Testis (tissue), 5 donors: ENCODE measurements around the genes HNRNPF and TMEM72.

GRCh38 chr10:43394823-43395585 is 14.0 kb downstream of the HNRNPF start:
- PRO-cap, 3 experiments, result no peak in any of the 3 experiments
- RAMPAGE, long total RNA, 2 experiments, result no peak in any of the 2 experiments
- RRBS, result no CpG with 5 or more reads among the region's 8 CpGs

DNA sequence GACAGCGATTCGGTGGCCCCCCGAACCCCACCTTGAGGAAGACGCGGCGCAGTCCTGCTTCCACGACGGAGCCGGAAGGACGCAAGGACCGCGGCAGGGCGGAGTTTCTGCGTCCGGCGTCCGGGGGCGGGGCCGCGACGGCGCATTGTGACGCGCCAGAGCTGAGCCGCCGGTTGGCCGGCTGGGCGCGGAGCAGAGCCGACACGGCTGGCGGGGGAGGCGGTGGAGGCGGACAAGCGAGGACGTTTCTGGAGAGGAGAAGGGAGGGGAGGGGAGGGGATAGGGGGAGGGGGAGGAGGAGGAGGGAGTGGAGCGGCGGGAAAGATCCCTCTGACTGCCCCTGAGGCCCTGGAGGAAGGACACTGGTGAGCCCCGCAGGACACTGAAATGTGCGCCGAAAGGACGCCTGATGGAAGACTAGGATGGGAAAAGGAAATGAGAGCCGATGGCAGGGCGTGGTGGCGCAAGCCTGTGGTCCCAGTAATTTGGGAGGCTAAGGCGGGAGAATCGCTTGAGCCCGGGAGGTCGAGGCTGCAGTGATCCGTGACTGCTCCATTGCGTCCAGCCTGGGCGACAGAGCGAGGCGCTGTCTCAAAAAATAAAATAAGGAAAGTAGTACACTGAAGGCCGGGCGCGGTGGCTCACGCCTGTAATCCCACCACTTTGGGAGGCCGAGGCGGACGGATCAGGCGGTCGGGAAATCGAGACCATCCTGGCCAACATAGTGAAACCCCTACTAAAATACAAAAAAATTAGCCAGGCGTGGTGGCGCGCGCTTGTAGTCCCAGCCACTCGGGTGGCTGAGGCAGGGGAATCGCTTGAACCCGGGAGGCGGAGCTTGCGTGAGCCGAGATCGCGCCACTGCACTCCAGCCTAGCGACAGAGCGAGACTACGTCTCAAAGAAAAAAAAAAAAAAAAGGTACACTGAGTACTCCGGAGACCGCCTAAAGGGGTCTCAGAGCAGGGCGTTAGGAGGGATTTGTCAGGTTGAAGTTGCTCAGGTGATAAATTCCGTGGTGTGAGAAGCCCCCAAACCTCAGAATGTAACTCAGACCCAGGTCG is at the start of gene HNRNPF:
Gene HNRNPF, minus strand, starts transcription at position 87 of the 1,063 bp plus-strand sequence.
- PRO-cap, 3 experiments, result peak in 3 of 3 experiments; most common plus-strand start position 164 of the sequence (in 2); most common minus-strand start position 73 of the sequence (in 3)
- RAMPAGE, long total RNA, 2 experiments, result start-site peak on the plus strand in 1 of 2 experiments, centred at position 49 of the sequence, 7 reads per replicate; start-site peak on the minus strand in 2 of 2 experiments, centred at positions 66 to 142 of the sequence, 23 to 1,535 reads per replicate
- RRBS, result 2% methylated on average over 27 of the region's 84 CpGs

GRCh38 chr10:43456256-43456526 is 19.3 kb downstream of the ZNF487 start:
- PRO-cap, 3 experiments, result no peak in any of the 3 experiments
- RAMPAGE, long total RNA, 2 experiments, result no peak in any of the 2 experiments
- RRBS, result no CpG with 5 or more reads among the region's 6 CpGs

DNA sequence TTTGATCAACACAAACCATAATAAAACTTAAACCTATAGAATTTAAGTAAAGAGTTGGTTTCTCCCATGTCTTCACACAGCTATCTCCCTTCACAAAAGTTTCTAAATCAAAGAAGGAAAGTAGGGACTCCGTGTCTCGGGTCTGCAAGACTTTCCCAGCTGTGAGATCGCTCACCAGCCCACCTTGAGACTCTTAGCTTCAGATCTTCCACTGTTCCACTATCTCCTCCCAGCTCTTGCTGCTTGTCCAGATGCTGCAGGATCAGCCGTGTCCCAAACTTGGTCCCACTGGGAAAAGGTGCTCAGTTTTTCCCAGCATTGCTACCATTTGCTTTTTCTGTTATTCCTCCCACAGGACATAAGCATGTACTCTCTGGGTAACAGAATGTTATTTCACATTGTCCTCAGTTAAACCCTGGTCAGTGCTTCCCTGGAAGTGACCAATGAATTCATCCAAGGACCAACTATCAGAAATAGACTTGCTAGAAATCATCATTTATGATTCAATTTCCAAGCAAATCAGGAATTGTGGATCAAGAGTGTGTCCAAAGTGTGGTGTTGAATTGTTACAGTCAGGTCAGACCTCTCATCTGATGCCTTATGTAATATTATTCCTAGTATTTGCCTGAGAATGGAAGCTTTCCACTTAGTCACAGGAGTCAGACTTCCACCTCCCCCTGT is 179.1 kb upstream of the ZNF32 start:
- PRO-cap, 3 experiments, result no peak in any of the 3 experiments
- RAMPAGE, long total RNA, 2 experiments, result no peak in any of the 2 experiments
- RRBS, result no CpG with 5 or more reads among the region's 4 CpGs

GRCh38 chr10:43859114-43859572 is 210.5 kb upstream of the ZNF32 start:
- PRO-cap, 3 experiments, result no peak in any of the 3 experiments
- RAMPAGE, long total RNA, 2 experiments, result no peak in any of the 2 experiments
- RRBS, result no CpG with 5 or more reads among the region's 7 CpGs

DNA sequence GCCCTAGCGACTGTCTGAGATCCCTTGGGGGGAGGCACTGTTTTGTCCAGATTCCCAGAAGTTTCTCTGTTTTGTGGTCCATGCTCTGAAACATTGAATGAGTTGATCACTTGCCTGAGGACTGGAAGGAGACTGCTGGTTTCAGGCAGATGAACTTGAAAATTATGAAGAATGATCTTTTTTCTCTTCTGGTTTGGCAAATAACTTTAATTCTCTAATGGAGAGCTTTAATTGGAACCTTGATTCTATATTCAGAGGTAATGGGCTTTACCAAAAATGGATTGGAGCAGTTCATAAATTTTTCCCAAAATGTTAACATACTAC is 312.4 kb upstream of the ZNF32 start:
- PRO-cap, 3 experiments, result no peak in any of the 3 experiments
- RAMPAGE, long total RNA, 2 experiments, result no peak in any of the 2 experiments
- RRBS, result no CpG with 5 or more reads among the region's 1 CpG

- PRO-cap, 3 experiments, result no peak in any of the 3 experiments
- RAMPAGE, long total RNA, 2 experiments, result no peak in any of the 2 experiments
- RRBS, result no CpG with 5 or more reads among the region's 6 CpGs
Measured at GRCh38 chr10:44008318-44008538, 359.5 kb upstream of the ZNF32 start.

DNA sequence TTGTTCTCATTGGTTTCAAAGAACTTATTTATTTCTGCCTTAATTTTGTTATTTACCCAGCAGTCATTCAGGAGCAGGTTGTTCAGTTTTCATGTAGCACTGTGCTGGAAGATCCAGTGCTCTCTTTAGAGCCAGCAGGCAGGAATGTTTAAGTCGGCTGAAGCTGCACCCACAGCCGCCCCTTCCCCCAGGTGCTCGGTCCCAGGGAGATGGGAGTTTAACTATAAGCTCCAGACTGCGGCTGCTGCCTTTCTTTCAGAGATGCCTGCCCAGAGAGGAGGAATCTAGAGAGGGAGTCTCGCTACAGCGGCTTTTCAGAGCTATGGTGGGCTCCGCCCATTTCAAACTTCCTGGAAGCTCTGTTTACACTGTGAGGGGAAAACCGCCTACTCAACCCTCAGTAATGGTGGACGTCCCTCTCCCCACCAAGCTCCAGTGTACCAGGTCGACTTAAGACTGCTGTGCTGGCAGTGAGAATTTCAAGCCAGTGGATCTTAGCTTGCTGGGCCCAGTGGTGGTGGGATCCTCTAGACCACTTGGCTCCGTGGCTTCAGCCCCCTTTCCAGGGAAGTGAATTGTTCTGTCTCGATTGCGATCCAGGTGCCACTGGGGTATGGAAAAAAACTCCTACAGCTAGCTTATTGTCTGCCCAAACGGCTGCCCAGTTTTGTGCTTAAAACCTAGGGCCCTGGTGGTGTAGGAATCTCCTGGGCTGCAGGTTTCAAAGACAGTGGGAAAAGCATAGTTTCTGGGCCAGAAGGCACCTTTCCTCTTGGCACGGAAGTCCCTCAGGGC is 135.4 kb downstream of the CXCL12 start:
- PRO-cap, 3 experiments, result no peak in any of the 3 experiments
- RAMPAGE, long total RNA, 2 experiments, result start-site peak on the minus strand in 1 of 2 experiments, centred at position 301 of the sequence, 5 reads per replicate
- RRBS, result no CpG with 5 or more reads among the region's 15 CpGs

DNA sequence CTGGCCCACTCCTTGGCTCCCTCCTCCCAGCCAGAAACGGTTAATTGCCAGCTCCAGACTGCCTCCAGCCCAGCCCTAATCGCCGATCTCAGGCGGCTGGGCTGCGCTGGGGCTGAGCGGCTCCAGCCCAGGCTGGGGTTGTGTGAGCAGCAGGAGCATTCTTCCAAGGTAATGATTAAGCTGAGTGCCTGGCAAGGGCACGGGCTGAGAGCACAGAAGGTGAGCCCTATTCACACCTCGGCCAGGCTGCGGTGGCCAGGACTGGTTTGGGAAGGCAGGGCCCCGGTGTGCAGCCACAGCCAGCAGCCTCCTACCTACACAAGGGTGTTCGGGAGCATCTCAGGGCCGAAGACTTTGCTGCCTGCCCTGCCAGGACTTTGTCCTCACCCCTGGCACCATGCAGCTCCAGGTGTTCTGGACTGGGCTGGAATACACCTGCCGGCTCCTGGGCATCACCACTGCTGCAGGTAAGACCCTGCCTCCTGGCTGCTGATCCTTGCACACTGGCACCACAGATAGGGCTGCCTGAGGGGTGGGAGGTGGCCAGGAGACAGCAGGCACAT is at the start of gene TMEM72:
Gene TMEM72, plus strand, starts transcription at position 222 of the 563 bp plus-strand sequence.
- PRO-cap, 3 experiments, result no peak in any of the 3 experiments
- RAMPAGE, long total RNA, 2 experiments, result no peak in any of the 2 experiments
- RRBS, result no CpG with 5 or more reads among the region's 13 CpGs

DNA sequence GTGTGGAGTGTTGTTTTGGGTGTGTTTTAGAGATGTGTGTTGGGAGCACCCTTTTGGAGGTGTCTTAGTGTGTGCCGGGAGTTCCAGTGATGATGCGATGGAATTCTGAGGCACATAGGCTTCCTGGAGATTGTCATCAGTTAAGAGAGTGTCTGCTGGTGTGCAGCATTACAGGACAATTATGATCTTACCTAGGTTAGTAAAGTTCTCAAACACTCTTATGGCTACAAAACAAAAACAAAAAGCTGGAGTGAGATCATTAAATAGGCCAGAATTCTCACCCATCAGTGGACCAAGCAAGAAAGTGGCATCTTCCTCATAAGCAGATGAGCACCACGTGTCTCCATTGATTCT is 22.6 kb upstream of the RASSF4 start:
- PRO-cap, 3 experiments, result no peak in any of the 3 experiments
- RAMPAGE, long total RNA, 2 experiments, result start-site peak on the plus strand in 1 of 2 experiments, centred at position 263 of the sequence, 7 reads per replicate
- RRBS, result no CpG with 5 or more reads among the region's 3 CpGs

GRCh38 chr10:44940134-44940494 is 19.5 kb upstream of the RASSF4 start:
- PRO-cap, 3 experiments, result no peak in any of the 3 experiments
- RAMPAGE, long total RNA, 2 experiments, result no peak in any of the 2 experiments
- RRBS, result no CpG with 5 or more reads among the region's 2 CpGs

- PRO-cap, 3 experiments, result no peak in any of the 3 experiments
- RAMPAGE, long total RNA, 2 experiments, result no peak in any of the 2 experiments
- RRBS, result no CpG with 5 or more reads among the region's 3 CpGs
Measured at GRCh38 chr10:44968123-44968480, 8.5 kb downstream of the RASSF4 start.

GRCh38 chr10:44974574-44975233 is 3.9 kb downstream of the DEPP1 start:
- PRO-cap, 3 experiments, result peak in 3 of 3 experiments; most common plus-strand start chr10:44975148 (in 1); most common minus-strand start chr10:44975060 (in 3)
- RAMPAGE, long total RNA, 2 experiments, result no peak in any of the 2 experiments
- RRBS, result 2% methylated on average over 24 of the region's 42 CpGs

DNA sequence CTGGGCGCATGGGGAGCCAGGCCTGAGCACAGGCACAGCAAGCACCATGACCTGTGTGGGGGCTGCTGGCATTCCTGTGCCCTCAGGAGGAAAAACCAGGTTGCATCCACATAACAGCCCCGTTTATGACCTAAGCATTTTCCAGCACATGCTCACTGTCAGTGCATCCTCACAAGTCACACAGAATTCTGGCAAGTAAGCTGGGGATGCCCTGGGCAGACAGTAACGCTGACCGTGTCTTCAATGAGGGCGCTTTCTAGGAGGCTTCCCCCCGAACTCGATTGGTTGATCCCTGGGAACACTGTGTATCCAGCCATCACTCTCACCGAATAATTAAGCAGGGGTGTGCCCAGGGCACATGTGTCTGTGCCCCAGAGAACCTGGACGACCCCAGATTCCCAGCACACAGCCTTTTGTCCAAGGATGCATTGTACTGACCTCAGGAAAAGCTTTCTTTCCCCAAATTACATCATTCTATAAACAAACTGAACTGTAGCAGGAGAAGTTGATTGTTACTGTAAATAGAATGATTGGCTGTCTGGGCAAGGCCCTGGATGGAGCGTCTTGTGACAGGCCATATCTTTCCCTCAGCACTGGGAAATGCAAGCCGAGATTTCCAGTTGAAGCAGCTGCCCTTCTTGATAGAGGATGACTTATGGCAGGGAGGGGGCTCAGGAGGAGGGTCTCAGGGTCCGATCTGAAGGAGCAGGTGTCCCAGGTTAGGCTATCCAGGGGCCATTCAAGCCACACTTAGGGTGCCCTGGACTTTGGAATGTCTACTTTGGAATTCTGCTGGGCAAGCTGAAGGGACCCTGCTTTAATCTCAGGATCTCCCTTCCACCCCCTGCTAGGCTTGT is 6.6 kb upstream of the DEPP1 start:
- PRO-cap, 3 experiments, result no peak in any of the 3 experiments
- RAMPAGE, long total RNA, 2 experiments, result no peak in any of the 2 experiments
- RRBS, result no CpG with 5 or more reads among the region's 12 CpGs

DNA sequence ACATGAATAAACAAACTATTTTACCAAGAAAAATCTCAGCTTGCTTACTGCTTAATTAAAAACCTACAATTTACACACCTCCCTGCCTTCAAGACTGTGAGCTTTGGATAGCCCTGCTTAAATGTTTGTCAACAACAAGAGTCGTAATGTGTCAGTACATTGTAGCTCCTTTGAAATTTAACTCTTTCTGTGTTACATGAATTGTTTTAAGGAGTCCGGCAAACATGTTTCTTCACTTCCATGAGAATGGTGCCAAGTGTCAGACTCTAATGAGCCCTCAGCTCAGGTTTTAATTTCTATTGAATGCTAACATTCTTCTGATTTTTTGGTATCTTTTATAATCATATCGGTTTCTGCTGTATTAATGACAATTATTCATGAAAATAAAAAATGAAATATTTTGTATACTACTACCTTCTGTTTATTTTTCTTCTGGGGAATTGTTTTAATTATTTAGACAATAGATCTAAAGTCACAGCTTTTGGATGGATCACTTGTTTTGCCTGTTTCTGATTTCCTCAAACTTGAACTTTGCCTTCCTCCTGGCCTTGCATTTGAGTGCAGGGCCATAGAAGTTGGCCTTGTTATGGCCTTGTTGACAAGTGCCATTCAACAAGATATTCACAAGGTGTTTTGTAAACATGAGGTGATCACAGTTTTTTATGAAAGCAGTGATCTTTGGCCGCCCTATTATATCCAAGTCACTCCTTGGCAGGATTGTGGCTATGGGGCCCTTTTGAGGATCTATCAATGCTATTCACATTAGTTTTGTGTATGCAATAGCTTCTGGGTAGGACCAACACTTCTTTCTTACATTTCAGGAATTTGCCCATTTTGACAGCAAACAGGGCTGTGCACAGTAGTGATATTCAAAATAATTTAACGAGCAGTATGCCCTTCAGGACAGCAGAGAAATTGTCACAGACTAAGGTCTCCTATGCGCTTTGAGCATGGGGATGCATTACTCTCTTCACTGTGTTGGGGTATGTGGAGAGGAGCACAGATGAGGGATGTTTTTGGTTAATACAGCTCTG is 4.5 kb downstream of the ZNF22 start:
- PRO-cap, 3 experiments, result no peak in any of the 3 experiments
- RAMPAGE, long total RNA, 2 experiments, result no peak in any of the 2 experiments
- RRBS, result no CpG with 5 or more reads among the region's 6 CpGs

GRCh38 chr10:45420319-45421027 is 46.5 kb downstream of the ALOX5 start:
- PRO-cap, 3 experiments, result peak in 2 of 3 experiments; most common minus-strand start chr10:45420665 (in 2)
- RAMPAGE, long total RNA, 2 experiments, result no peak in any of the 2 experiments
- RRBS, result no CpG with 5 or more reads among the region's 14 CpGs

GRCh38 chr10:45426022-45426593 is 52.1 kb downstream of the ALOX5 start:
- PRO-cap, 3 experiments, result no peak in any of the 3 experiments
- RAMPAGE, long total RNA, 2 experiments, result no peak in any of the 2 experiments
- RRBS, result no CpG with 5 or more reads among the region's 6 CpGs

GRCh38 chr10:45460445-45460831 is 74.7 kb downstream of the MARCHF8 start:
- PRO-cap, 3 experiments, result no peak in any of the 3 experiments
- RAMPAGE, long total RNA, 2 experiments, result no peak in any of the 2 experiments
- RRBS, result no CpG with 5 or more reads among the region's 4 CpGs

DNA sequence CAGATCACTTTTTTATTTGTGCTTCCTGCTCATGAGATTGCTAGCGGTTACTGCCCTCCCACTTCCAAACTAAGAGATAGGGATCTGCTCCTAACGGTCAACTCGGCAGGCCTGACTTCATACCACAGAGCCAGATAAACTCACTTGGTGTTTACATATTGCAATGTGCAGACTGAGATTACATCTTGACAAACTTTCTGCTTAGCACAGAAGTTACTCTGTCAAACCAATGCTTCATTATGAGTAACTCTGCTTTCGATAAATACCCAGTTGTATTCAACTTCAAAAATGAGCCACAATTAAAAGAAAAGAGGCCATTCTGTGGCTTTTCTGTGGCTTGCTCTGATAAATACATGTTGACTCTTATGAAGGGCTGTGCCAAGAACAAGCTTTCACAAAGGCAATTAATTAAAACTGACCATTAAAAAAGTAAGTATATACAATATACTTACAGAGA is 64.5 kb downstream of the MARCHF8 start:
- PRO-cap, 3 experiments, result no peak in any of the 3 experiments
- RAMPAGE, long total RNA, 2 experiments, result no peak in any of the 2 experiments
- RRBS, result no CpG with 5 or more reads among the region's 4 CpGs

GRCh38 chr10:45574941-45575624 is 39.9 kb upstream of the MARCHF8 start:
- PRO-cap, 3 experiments, result no peak in any of the 3 experiments
- RAMPAGE, long total RNA, 2 experiments, result no peak in any of the 2 experiments
- RRBS, result no CpG with 5 or more reads among the region's 9 CpGs